HTR-8/SVneo (cell line): ENCODE measurements around a stretch of chr15.

GRCh38 chr15:60720466-60721467, 241.8 kb upstream of the ICE2 start:
- RRBS: no CpG with 5 or more reads among the region's 19 CpGs

DNA sequence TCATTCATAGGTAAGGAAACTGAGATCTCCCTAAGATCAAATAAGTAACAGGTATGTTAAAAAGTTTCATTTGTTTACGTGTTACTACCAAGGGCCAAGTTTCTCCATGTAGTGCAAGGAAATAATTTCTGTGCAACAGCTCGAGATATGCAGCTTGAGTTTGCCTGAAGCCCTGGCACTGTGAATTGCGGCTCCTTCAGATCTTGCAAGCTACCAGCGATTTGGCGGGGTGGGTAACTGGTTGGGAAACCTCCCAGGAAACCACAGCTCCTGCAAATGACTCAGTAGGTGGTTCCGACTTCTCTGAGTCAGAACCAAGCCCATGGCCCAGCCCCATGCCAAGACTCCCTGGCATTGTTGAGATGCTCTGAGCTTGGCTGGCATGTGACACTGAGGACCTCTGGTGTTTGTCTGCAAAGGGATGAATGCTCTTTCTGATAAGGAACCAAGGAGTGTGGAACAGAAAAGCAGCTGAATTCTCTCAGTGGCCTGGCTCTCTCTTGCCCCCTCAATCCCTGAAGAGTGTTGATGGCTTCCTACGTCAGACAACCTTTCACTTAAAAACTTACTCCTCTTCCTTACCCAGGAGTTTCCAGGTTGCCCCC, 296.6 kb downstream of the RORA start:
- RRBS: no CpG with 5 or more reads among the region's 7 CpGs

DNA sequence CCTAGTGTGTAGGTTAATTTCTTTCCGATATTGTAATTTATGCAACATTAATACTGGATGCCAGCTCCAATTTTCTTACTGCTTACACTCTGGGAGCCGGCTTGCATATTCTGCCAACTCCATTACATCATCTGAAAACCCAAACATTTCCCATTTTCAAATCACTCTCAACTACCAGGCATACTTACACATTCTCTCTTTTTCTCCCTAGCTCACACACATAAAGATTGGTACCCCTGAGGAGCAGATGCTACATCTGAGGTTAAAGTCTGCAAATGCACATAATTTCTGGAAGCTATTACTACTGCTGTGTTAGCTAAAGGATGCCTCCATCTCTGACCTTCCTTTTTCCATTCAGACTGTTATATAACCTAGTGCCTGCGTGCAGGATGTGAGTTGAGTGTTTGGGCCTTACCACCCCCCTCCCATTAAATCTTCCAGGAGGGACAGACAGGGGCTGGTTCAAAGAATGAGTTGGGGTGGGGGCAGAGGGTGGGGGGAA, 2.7 kb downstream of the RORA start:
- RRBS: no CpG with 5 or more reads among the region's 3 CpGs

- RRBS: 2% methylated on average over 8 of the region's 44 CpGs
These were observed 1.9 kb downstream of the RORA start for GRCh38 chr15:61226896-61227917.

DNA sequence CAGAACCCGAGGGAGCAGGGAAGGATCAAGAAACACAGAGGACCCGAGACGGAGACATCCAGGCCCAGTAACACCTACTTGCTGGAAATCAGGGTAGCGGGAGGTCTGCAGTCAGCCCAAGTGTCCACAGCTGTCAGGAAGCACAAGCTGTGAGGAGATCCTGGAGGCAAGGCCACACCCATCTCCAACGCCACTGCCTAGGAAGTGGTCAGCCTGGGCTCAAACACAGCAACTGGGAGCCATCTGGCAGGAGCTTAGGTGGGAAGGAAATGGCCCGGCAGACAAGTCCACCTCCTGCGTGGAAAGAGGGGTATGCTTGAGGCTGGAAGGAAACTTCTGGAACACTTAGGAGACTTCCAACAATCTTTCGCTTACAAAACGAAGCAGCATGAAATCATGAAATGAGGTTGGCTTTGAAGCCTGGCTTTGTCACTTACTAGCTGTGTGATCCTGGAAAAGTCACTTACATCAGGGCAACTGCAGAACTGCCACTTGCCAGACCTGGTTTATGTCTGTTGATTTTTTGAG, 407.1 kb downstream of the VPS13C start:
- RRBS: no CpG with 5 or more reads among the region's 9 CpGs

GRCh38 chr15:62087286-62088263, 20.8 kb downstream of the C2CD4A start:
- RRBS: no CpG with 5 or more reads among the region's 5 CpGs

GRCh38 chr15:62164565-62165130, 437 bp downstream of the C2CD4B start:
- RRBS: 34% methylated on average over 11 of the region's 73 CpGs

- RRBS: no CpG with 5 or more reads among the region's 12 CpGs
These were observed 937 bp upstream of the C2CD4B start for GRCh38 chr15:62165961-62166482.

GRCh38 chr15:62455651-62456049, 65.3 kb downstream of the TLN2 start:
- RRBS: no CpG with 5 or more reads among the region's 9 CpGs

GRCh38 chr15:62589535-62590040, 199.2 kb downstream of the TLN2 start:
- RRBS: no CpG with 5 or more reads among the region's 5 CpGs

DNA sequence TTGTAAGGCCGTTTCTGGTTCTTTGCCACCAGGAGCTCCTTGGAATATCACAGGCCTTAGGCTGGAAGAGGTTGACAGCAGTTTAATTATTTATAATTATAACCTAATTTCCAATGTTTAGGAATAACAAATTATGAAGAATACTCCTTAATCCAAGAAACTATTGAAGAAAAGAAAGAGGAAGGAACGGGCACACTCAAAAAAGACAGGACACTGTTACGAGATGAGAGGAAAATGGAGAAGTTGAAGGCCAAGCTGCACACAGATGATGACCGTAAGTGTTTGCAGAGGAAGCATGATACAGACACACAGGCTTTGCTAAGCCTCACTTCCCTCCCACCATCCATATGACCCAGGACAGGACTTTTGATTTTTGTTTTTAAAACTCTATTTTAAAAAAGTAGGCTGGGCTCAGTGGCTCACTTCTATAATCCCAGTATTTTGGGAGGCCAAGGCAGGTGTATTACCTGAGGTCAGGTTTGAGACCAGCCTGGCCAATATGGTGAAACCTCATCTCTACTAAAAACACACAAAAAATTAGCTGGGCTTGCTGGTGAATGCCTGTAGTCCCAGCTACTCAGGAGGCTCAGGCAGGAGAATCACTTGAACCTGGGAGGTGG, 262.8 kb downstream of the TLN2 start:
- RRBS: no CpG with 5 or more reads among the region's 4 CpGs

- RRBS: no CpG with 5 or more reads among the region's 15 CpGs
These were observed 206.8 kb upstream of the TPM1 start for GRCh38 chr15:62835725-62836088.

GRCh38 chr15:63041163-63041706, 1.3 kb upstream of the TPM1 start:
- RRBS: no CpG with 5 or more reads among the region's 11 CpGs

DNA sequence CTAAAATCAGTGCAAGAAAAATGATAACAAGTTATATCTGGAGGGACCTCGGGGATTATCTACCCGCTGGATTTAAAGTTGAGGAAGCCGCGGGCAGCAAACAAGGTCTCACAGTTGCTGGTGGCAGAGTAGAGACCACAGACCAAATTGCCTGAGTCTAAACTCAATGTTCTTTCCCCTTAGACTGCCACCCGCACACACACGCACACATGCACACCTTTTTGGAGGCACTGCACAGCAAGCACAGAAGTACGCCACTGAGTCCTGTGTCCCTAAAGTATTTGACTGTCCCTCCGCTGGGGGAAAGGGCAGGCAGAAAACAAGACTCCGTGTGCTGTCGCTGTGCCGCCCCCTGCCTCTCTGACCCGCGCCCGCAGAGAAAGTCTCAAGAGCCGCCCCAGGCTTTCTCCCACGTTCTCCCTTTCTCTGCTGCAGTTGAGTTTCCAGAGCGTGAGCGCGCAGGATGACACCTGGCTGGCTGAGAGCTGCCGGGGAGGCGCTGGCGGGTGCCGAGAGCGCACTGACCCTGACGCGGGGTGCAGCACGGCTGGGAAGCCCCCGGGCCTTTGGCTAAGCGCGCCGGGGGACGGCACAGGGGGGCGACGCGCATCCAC, 733 bp upstream of the TPM1 start:
- RRBS: 1% methylated on average over 14 of the region's 35 CpGs

DNA sequence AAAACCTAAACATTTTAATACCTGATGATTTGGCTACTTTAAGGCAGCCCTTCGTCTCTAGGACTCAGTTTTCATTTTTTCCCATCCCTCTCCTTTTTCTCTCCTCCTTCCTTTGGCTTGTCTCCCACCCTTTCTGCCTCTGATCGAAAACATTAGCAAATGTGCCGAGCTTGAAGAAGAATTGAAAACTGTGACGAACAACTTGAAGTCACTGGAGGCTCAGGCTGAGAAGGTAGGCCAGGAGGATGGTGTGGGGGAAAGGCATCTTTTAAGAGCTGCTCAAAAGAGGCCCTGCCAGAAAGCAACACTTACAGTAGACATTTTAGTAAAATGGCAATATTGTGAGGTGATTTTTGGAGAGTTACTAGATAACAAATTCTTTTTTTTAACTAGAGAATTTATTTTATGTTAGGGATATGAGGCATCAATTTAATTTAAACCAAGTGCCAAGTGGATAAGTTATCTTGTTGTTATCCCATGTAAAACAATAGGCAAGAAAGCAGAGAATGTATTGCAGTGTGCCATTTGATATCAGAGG, 19.1 kb downstream of the TPM1 start:
- RRBS: no CpG with 5 or more reads among the region's 4 CpGs

GRCh38 chr15:63065327-63066173, 23.0 kb downstream of the TPM1 start:
- RRBS: no CpG with 5 or more reads among the region's 8 CpGs

DNA sequence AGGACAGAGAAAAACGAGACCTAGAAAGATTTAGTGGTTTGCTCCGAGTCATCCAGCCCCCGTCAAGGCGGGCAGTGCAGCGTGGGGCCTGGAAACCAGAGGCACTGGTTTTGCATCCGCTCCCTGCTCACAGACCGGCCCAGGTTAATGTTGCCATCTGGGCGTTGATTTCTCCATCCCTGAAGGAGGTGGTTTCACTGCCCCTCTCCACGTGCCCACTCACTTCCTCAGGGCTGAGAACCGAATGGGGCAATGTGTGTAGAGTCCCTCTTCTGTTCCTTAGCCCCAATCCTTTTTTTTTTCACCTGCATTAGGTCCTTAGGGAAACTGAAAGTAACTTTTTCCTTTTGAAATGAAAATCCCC, 32.8 kb downstream of the TPM1 start:
- RRBS: no CpG with 5 or more reads among the region's 10 CpGs

DNA sequence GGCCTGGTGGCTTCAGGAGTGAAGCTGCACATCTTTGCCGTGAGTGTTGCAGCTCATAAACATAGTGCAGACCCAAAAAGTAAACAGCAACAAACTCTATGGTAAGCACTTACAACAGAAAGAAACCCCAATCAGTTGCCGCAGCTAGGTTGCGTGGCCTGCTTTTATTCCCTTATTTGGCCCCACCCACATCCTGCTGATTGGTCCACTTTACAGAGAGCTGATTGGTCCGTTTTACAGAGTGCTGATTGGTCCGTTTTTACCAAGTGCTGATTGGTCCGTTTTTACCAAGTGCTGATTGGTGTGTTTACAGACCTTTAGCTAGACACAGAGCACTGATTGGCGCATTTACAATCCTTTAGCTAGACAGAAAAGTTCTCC, 16.3 kb upstream of the LACTB start:
- RRBS: no CpG with 5 or more reads among the region's 7 CpGs

DNA sequence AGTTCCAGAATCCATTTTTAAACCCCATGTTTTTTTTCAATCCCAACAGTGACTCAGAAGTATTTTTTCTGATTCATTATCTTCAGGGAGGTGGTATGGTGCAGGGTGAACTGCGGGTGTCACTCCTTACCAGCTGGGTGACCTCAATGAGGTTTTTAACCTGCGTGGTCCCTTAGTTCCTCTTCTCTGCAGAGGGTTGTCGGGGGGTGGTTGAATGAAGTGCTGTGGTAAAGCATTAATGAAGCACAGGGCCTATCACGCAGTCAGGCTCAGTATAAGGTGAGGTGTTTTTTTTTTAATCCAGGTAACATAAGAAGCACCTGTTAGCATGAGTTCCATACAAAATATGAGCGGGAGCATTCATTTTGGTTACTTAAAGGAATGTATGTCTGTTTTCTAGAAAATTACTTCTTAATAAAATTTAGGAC, 14.4 kb downstream of the RAB8B start:
- RRBS: no CpG with 5 or more reads among the region's 5 CpGs

DNA sequence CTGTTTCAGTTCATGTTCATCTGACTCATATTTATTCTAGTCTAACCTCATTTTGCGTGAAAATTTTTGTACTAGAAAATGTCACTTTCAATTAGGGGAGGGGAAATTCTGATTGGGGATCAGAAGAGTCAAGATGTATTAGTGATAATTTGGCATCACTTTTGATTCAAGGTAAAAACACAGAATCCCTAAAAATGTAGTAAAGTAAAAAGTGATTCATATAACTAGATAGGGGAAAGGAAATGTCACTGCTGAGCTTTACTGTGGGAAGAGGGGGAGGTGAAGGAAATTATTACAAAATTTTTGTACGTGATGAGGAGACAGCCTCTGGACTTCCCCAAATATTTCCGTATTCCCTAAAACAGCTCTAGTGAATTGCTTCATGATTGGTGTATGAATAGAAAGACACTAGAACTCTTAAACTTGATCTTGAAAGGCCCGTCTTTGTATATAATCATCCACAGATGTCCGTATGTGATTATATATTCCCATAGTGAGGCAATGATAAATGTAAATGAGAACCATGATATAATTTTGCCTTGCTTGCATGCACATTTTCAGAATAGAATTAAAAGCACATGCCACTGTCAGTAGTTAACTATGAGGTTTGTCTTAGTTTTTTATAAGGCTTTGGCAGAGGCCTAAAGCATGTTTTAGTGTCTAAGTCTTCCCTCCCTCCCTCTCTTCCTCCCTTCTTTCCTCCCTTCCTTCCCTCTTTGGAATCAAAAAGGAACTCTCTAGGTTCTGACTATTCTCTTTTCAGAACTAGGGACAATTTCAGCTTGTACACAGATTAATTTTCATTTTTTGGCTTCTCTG, 23.2 kb downstream of the RAB8B start:
- RRBS: no CpG with 5 or more reads among the region's 5 CpGs